ENCODE results near the genes BTG4 and HSPB2.

DNA sequence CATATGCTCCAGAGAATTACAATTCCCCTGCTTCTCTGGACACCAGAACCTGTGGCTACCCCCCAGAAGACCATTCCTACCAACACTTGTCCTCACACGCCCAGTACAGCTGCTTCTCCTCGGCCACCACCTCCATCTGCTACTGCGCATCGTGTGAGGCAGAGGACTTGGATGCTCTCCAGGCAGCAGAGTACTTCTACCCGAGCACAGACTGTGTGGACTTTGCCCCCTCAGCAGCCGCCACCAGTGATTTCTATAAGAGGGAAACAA, 9.7 kb downstream of the POU2AF3 start:
- PRO-cap, 4 experiments: no peak in any of the 4 experiments
- RAMPAGE, long total RNA, 2 experiments: no peak in any of the 2 experiments
- RRBS: no CpG with 5 or more reads among the region's 6 CpGs

- PRO-cap, 4 experiments: no peak in any of the 4 experiments
- RAMPAGE, long total RNA, 2 experiments: no peak in any of the 2 experiments
- RRBS: no CpG with 5 or more reads among the region's 10 CpGs
Measured at GRCh38 chr11:111416892-111417556, 37.9 kb upstream of the POU2AF1 start.

- PRO-cap, 4 experiments: peak in 4 of 4 experiments; most common plus-strand start chr11:111512484 (in 4); most common minus-strand start chr11:111512287 (in 1)
- RAMPAGE, long total RNA, 2 experiments: no peak in any of the 2 experiments
- RRBS: no CpG with 5 or more reads among the region's 29 CpGs
Measured at GRCh38 chr11:111512233-111512629, at the start of gene BTG4. Gene BTG4 (minus strand): TSS chr11:111512386.

GRCh38 chr11:111531537-111532304, 8.8 kb upstream of the LAYN start:
- PRO-cap, 4 experiments: no peak in any of the 4 experiments
- RAMPAGE, long total RNA, 2 experiments: no peak in any of the 2 experiments
- RRBS: no CpG with 5 or more reads among the region's 8 CpGs

DNA sequence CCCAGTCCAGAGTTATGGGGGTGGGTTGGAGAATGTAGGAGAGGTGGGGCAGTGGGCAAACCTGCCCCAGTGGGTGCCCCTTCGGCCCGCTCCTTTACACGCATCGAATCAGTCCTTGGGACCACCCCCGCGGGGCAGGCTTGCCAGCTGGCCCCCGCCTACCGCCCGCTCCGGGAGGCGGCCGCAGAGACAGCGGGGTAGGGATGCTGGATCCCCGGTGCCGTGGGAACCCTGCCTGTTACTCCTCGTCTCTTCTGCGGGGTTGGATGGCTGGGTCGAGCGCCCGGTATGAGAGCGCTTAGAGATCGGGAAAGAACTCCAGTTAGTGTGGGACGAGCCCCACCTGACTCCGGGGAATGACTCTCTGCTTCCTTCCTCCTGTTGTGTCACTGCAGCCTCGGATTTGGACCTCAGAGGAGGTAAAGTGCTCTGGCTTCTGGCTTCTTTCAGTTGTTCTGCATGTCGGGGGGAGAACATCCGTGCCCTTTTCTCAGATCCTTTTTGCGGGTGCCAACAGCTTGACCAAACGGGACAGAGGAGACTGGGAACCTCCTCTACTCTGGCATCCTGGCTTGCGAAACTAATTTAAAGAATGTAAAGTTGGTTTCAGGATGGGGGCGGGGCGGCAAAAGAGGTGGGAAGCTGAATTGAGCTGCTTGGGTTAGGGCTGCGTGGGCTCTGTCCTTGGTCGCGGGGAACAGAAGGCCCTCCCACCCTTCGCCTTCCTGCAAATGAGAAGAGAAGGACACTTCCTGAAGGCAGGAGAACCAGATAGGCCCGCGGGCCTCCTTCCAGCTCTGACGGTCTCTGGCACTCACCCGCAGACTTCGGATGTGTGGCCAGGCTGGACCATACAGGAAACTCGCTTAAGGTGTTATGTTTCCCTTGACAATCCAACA, 896 bp downstream of the LAYN start:
- PRO-cap, 4 experiments: peak in 4 of 4 experiments; most common plus-strand start position 389 of the sequence (in 4); most common minus-strand start position 358 of the sequence (in 4)
- RAMPAGE, long total RNA, 2 experiments: no peak in any of the 2 experiments
- RRBS: 2% methylated on average over 15 of the region's 42 CpGs

DNA sequence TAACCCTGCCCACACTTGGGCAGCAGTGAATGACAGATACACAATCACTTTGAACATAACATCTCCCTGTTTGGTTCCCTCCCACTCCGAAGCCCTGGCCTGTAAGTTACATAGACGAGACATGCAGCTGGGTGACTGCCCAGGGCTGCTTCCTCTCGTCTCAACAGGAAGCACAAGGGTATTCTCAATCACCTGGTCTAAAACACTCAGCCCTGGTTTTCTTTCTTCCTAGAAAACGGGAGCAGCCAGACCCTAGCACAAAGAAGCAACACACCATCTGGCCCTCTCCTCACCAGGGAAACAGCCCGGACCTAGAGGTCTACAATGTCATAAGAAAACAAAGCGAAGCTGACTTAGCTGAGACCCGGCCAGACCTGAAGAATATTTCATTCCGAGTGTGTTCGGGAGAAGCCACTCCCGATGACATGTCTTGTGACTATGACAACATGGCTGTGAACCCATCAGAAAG, 19.4 kb downstream of the LAYN start:
- PRO-cap, 4 experiments: no peak in any of the 4 experiments
- RAMPAGE, long total RNA, 2 experiments: start-site peak on the plus strand in 1 of 2 experiments, centred at position 257 of the sequence, 9 reads per replicate
- RRBS: no CpG with 5 or more reads among the region's 10 CpGs

DNA sequence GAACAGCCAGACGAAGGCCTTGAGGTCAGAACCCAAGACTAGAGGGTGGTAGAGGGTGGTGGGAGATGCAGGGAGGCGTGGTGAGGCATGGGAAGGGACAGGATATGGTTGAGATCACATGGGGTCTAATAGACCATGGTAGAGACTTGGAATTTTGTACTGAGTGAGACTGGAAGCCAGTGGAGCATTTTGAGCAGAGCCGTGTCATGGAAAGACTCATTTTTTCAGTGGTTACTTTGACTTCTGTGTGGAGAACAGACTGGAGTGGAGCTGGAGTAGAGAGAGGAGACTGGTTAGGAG, 61.1 kb downstream of the SIK2 start:
- PRO-cap, 4 experiments: no peak in any of the 4 experiments
- RAMPAGE, long total RNA, 2 experiments: no peak in any of the 2 experiments
- RRBS: no CpG with 5 or more reads among the region's 3 CpGs

- PRO-cap, 4 experiments: peak in 4 of 4 experiments; most common plus-strand start chr11:111913257 (in 2); most common minus-strand start chr11:111913161 (in 4)
- RAMPAGE, long total RNA, 2 experiments: start-site peak on the plus strand in 2 of 2 experiments, at chr11:111912732-111912768 at its widest, 25 to 193 reads per replicate; start-site peak on the minus strand in 2 of 2 experiments, at chr11:111913149-111913224 at its widest, 112 to 180 reads per replicate
- RRBS: 3% methylated on average over 7 of the region's 37 CpGs
Measured at GRCh38 chr11:111912365-111913378, at the start of gene HSPB2. Gene HSPB2 (plus strand): TSS chr11:111912734.

DNA sequence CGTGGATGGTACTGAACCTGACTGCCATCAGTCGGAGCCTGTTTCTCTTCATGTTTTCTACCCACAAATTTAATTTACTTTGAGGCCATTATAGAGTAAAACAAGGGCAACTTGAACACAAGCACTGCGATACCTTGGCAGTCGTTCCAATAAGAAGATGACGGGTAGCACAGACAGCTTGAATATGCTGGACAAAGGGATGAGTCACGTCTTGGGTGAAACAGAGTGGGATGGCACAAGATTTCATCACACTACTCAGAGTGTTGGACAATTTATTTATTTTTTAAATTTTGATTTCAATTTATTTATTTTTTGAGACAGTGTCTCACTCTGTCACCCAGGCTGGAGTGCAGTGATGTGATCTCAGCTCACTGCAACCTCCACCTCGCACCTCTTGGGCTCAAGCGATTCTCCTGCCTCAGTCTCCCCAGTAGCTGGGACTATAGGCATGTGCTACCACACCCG, 5.7 kb downstream of the DIXDC1 start:
- PRO-cap, 4 experiments: no peak in any of the 4 experiments
- RAMPAGE, long total RNA, 2 experiments: no peak in any of the 2 experiments
- RRBS: no CpG with 5 or more reads among the region's 9 CpGs

DNA sequence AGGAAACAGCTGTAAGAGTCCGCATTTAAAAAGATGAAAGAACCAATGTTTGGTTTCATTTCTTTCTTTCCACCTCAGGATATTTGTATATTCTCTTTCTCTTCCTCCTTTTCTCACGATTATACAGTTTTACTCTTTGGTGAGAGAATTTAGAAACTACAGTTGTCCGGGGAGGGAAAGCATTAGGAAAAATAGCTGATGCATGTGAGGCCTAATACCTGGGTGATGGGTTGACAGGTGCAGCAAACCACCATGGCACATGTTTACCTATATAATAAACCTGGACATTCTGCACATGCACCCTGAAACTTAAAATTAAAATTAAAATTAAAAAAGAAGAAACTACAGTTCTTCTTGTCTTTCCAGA, 23.0 kb downstream of the PIH1D2 start:
- PRO-cap, 4 experiments: no peak in any of the 4 experiments
- RAMPAGE, long total RNA, 2 experiments: no peak in any of the 2 experiments
- RRBS: no CpG with 5 or more reads among the region's 3 CpGs

DNA sequence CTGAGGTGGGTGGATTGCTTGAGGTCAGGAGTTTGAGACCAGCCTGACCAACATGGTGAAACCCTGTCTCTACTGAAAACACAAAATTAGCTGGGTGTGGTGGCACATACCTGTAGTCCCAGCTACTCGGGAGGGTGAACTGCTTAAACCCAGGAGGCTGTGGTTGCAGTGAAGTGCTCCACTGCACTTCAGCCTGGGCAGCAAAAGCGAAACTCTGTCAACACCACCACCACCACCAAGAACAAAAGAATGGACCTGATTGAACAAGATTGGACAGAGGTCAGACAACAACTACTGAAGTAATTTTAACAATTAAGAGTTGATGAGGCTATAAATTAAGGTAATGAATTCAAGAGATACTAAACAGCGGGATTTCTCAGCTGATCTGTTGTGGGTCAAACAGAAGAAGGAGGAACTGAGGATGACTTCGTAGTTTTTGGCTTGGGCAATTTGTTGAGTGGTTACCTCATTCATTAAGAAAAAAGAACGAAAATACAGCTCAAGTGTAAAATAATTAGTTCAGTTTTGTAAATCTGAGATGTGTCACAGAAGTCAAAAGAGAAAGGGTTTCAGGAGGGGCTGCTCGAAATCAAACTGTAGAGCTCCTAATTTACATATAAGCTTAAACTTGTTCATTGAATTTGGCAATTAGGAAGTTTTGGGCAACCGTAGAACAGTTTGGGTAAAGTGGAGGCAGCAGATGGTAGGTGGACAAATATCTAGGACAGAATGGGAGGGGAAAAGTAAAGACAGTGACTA, 4.6 kb downstream of the IL18 start:
- PRO-cap, 4 experiments: no peak in any of the 4 experiments
- RAMPAGE, long total RNA, 2 experiments: no peak in any of the 2 experiments
- RRBS: no CpG with 5 or more reads among the region's 7 CpGs

DNA sequence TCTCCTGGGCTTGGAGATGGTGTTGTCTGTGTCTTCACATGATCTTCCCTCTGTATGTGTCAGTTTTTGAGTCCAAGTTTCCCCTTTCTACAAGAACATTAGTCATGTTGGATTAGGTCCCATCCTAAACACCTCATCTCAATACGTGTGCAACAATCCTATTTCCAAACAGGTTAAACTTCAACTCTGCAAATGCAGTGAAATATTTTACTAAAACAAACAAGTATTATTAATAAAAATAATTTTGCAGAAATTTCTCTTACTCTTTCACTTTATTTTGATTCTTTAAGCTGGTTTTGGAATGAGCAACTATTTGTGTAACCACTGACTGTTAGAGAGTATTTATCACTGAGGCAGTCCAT, 3.0 kb upstream of the PTS start:
- PRO-cap, 4 experiments: no peak in any of the 4 experiments
- RAMPAGE, long total RNA, 2 experiments: no peak in any of the 2 experiments
- RRBS: no CpG with 5 or more reads among the region's 1 CpG

DNA sequence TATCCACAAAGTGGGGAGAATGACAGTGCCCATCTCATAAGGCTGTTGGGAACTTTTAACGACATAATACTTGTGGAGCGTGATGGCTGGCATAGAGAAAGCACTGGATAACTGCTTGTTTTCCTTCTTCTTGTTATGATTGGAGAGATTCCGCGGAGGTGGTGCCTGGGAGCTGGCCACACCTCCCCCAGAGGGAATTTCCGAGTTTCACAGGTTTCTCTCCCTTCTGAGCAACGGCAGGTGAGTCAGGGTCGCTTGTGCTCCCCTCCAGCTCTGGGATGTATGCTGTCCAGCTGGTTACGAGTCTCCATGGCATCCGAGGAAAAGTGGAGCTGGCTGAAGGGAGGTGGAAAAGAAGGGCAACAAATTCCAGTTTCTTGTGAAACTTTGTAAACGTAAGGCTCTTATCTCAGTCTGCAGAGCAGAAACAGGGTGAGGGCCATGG, 9.9 kb upstream of the PLET1 start:
- PRO-cap, 4 experiments: peak in 1 of 4 experiments; most common plus-strand start position 229 of the sequence (in 1)
- RAMPAGE, long total RNA, 2 experiments: no peak in any of the 2 experiments
- RRBS: no CpG with 5 or more reads among the region's 10 CpGs

GRCh38 chr11:112280489-112281191, 20.0 kb upstream of the PLET1 start:
- PRO-cap, 4 experiments: no peak in any of the 4 experiments
- RAMPAGE, long total RNA, 2 experiments: no peak in any of the 2 experiments
- RRBS: no CpG with 5 or more reads among the region's 12 CpGs

DNA sequence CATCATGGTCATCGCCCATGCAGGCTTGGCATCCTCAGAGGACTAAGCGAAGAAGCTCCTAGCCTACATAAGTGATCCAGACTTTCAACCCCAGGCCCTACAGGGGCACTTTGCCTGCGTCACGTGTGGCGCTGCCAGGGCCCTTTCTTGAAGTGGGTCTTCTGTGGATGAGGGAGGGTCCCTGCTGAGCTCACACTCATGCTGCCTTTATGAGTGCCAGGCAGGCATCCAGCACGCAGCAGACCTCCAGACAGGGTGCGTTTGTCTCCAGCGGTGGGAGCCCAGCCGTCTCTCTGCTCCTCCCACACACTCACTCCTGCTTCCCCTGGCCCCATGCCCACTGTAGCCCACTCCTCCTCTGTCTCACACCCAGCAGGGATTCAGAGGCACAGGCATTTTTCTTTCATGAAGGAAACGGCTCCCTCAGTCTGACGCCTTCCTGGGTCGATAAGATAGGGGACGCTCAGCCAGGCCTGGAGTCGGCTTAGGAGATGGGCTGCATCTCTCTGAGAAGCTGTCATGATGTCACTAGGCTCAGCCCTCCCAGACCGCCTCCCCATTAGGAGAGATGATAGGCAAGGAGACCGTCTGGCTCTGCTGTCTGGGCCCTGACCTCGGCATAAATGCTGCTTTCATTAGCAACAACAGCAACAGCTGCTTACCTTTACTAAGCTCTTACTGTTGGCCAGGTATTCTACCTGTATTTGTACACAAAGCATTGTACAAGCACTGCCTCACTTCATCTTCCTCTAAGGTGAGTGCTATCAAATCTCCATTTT, 183.9 kb upstream of the NCAM1 start:
- PRO-cap, 4 experiments: no peak in any of the 4 experiments
- RAMPAGE, long total RNA, 2 experiments: no peak in any of the 2 experiments
- RRBS: no CpG with 5 or more reads among the region's 17 CpGs

DNA sequence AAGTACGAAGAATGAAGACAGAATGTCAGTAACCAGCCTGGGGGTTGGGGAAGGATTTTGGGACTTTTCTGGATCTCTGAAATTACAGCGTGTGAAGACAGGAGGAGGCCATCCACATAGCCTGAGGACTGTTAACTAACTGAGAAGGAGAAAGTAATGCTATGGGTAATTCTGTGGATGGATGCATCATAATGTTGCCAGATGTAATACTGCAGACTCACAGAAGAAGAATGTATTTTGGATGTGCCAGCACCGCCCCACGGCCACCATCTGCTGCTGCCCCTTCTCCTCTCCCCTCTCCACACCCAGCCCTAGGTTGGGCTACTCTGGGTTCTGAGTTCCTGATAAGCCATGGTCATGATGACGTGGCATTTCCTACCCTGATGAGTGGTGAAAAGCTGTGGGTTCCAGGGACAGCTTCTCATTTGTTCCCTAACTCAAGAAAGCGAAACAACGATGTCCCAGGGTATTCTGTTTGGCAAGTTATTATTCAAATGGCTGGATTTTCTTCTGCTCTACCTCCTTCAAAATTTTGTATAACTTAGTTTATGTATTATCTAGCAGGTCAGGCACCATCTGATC, 124.1 kb upstream of the TTC12 start:
- PRO-cap, 4 experiments: peak in 2 of 4 experiments; most common minus-strand start position 141 of the sequence (in 2)
- RAMPAGE, long total RNA, 2 experiments: no peak in any of the 2 experiments
- RRBS: no CpG with 5 or more reads among the region's 7 CpGs

GRCh38 chr11:113338889-113339582, 24.7 kb downstream of the TTC12 start:
- PRO-cap, 4 experiments: no peak in any of the 4 experiments
- RAMPAGE, long total RNA, 2 experiments: no peak in any of the 2 experiments
- RRBS: no CpG with 5 or more reads among the region's 6 CpGs

GRCh38 chr11:113874610-113875034, 750 bp downstream of the USP28 start:
- PRO-cap, 4 experiments: peak in 2 of 4 experiments; most common plus-strand start chr11:113874887 (in 2)
- RAMPAGE, long total RNA, 2 experiments: no peak in any of the 2 experiments
- RRBS: 3% methylated on average over 4 of the region's 8 CpGs

- PRO-cap, 4 experiments: peak in 1 of 4 experiments; most common plus-strand start chr11:114040872 (in 1)
- RAMPAGE, long total RNA, 2 experiments: no peak in any of the 2 experiments
- RRBS: 16% methylated on average over 3 of the region's 7 CpGs
Measured at GRCh38 chr11:114040766-114041260, 18.7 kb upstream of the ZBTB16 start.

- PRO-cap, 4 experiments: no peak in any of the 4 experiments
- RAMPAGE, long total RNA, 2 experiments: no peak in any of the 2 experiments
- RRBS: no CpG with 5 or more reads among the region's 8 CpGs
Measured at GRCh38 chr11:114110671-114111385, 51.3 kb downstream of the ZBTB16 start.

Measured in uterus (tissue), 7 donors.